Heart right ventricle (tissue), 2 donors: Measurements from ENCODE around the gene RPTOR.

DNA sequence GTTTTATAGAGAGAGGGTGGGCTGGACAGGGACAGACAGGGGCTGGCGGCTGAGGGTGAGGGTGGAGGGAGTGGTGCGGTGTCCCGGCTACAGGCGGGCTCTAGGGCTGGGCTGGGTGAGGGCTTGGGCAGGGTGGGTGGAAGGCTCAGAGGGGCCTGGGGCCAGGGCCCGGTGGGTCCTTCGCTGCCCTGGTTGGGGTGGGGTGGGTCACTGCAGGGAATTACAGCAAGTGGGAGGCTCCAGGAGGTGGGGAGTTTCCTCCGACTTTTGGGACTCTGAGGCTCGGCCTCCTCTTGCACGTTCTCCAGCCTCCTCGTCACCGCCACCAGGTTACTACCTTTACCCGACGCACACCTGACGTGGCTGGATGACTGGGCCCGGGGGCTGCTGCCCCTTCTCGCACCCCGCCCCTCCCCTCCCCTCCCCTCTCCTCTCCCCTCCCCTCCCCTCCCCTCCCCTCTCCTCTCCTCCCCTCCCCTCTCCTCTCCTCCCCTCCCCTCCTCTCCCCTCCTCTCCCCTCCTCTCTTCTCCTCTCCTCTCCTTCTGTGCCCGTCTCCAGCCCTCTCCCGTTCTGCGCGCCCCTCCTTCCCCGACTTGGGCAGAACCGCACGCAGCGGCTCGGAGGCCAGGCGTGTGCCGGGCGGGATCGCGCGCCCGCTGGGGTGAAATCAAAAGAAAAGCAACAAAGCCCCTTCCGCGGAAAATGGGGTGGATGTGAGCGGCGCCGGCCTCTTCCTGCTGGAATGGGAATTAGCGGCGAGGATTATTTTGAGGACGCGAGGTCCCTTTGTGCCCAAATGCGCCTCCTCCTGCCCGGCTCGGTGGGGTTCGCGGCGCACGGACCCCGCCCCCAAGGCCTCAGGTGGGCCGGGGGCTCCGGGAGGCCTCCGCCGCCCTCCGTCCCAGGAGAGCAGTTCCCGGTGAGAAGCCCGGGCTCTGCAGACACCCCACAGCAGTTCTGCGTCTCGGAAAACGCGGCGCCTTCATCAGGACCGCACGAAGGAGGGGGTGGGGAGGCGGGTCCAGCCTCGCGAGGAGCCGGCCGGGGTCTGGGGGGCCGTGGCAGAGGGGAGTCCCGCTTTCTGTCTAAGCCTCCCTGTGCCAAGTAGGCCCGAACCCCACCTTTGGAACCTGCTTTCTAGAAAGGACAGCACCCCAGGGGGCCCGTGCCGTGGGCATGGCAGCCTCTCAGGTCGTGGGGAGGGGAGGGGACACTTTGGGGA, 90.7 kb upstream of the CBX4 start:
- PRO-cap, 2 experiments: no peak in any of the 2 experiments

DNA sequence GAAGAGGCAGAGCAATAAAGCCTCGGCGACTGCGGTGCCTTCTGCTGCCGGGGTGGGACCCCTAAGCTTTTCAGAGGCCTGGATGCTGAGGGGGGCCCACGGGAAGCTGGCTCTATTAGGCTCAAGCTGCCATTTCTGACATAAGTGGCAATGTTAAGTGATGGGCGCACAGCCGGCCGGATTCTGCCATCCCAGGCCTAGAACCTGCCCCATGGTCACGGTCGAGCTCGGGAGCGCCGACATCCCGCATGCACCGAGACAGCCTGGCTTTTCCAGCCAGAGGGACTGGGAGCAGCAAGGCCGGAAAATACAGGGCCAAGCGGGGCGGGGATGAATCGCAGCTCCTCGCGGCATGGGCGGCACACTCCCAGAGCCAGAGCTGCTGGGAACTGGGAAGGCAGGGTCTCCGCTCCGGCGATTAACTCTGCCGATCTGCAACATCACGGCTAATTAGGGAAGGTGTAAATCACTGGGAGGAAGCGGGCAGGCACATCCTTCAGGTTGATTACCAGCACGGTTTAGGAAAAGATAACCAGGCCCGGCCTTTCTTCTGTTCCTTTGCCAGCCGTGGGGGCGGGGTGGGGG, 57.7 kb downstream of the TBC1D16 start:
- PRO-cap, 2 experiments: no peak in any of the 2 experiments

DNA sequence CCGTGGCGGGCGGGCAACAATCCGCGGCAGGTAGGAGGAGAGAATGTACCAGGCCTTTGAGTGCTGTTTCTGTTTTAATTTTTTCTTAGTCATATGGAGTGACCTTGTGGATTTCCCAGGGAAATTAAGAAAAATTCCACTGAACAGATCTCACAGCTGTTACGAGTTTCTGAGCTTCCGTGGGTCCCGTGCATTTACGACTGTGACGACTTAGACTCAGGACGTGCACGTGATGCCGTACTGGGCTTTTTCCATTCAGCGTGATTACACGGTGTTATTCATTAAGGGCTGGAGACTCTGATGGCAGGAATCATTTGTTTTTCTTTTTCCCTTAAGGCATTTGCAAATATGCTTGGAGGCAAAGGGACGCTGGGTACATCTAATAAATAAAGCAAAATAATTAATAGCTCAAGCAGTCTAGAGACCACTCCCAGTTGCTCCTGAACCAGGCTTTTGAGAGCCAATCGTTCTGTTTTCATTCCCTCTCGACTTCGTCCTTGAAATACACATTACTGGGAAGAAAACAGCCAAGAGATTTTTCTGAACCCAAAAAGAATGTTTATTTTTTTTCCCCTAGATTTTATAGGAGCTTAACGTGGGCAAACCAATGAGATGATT, 57.1 kb downstream of the TBC1D16 start:
- PRO-cap, 2 experiments: no peak in any of the 2 experiments

DNA sequence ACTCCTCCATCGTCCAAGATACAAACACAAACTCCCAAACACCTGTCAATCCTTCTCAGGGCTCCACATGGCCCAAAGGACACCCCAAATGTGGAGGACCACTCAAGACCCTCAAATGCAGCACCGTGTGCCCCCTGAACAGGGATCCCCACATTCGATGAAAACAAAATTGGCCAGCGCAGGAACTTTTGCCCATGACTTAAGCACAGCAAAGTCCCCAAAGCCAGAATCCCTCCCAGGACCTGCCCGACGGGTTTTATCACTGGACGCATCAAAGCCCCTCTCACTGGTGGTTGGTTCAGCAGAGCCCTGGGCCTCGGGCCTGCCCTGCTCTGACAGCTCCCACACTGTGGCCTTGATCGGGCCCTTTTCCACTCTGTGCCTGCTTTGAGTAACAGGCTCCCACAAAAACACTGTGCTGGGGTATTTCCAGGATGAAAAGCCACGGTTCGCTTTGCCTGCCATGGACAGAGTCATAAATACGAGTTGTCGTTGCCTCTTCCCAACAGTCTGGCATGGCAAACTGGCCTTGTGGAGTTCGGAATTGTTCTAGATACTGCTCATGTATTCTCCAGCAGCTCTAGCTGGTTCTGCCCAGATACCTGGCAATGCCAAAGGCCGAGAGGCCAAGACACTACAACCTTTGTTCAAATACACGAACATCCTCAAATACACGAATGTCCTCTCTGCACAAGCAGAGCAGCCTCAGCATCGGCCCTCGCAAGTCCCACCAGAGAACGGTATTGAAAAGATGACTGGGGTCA, 46.4 kb downstream of the TBC1D16 start:
- PRO-cap, 2 experiments: peak in 1 of 2 experiments; most common plus-strand start position 603 of the sequence (in 1)

GRCh38 chr17:80010247-80010832, 25.3 kb downstream of the TBC1D16 start:
- PRO-cap, 2 experiments: no peak in any of the 2 experiments

- PRO-cap, 2 experiments: no peak in any of the 2 experiments
Measured at GRCh38 chr17:80027972-80028377, 7.7 kb downstream of the TBC1D16 start.

- PRO-cap, 2 experiments: no peak in any of the 2 experiments
Measured at GRCh38 chr17:80030591-80031401, 4.9 kb downstream of the TBC1D16 start.

- PRO-cap, 2 experiments: no peak in any of the 2 experiments
Measured at GRCh38 chr17:80265110-80265881, 4.6 kb downstream of the RNF213 start.

DNA sequence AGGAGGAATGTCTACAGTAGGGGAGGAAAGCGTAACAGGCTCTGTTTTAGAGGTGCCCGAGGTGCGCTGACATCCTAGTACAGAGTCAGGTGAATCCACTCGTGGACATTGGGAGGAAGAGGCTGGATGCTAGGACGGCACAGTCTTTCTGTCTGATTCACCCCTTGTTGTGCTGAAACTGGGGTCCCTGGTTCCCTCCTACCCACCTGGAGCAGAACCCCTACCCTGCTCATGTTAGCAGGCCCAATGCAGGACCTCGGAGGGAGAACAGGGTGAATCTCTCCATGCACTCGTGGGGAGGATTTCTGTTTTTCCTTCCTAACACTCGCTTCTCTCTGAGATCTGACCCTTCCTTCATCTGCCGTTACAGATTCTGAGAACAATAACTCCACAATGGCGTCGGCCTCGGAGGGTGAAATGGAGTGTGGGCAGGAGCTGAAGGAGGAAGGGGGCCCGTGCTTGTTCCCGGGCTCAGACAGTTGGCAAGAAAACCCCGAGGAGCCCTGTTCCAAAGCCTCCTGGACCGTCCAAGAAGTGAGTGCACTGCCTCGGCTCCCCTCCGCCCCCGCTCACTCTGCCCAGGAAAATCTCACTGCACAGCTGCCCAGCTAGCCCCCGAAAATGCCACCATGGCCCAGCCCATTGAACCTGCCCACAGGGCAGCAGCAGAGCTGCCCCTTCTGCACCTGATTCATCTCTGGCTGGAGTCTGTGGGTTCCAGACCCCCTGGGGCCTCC, 12.4 kb downstream of the RNF213 start:
- PRO-cap, 2 experiments: no peak in any of the 2 experiments

- PRO-cap, 2 experiments: peak in 2 of 2 experiments; most common plus-strand start chr17:80454880 (in 1); most common minus-strand start chr17:80454729 (in 2)
Measured at GRCh38 chr17:80454286-80455206, 21.9 kb downstream of the NPTX1 start.

- PRO-cap, 2 experiments: no peak in any of the 2 experiments
Measured at GRCh38 chr17:80477008-80477431, 613 bp upstream of the NPTX1 start.

GRCh38 chr17:80544498-80545157, at the start of gene RPTOR:
Gene RPTOR, plus strand, starts transcription at chr17:80544838.
- PRO-cap, 2 experiments: peak in 2 of 2 experiments; most common plus-strand start chr17:80544829 (in 2); most common minus-strand start chr17:80544773 (in 1)

- PRO-cap, 2 experiments: no peak in any of the 2 experiments
Measured at GRCh38 chr17:80600390-80600581, 55.6 kb downstream of the RPTOR start.

DNA sequence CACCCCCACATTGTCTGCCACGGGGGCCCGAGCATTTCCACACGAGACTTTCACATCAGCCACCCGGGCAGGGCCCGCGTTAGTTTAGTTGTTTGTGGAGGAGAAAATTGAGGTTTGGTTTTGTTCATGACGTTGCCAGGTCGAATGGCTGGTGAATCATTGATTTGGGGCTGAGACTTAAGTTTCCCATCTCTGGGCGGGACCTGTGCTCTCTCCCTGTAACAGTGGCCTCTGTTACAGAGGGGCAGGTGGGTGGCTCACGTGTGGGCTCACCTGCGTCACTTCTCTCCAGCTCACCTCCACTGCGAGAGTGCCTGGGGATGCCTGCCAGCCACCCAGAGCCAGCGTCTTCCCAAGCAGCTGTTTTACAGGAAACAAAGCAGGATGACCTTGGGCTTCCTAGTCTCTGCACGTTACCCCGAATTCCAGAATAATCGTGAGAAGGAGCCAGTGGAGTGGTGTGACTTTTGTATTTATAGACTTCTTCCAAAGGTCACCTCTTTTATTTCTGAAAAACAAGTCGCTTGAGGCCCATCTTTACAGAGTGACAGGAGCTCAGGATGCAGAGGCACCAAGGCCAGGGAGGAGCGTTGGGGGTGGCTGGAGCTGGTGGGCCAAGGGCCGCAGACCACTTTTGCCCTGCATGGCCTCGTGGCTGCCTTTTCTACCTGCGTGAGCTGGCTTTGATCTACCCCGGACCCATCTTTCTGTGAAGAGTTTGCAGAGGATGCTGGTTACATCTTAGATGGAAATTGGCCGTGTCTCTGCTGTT, 150.8 kb downstream of the RPTOR start:
- PRO-cap, 2 experiments: no peak in any of the 2 experiments

DNA sequence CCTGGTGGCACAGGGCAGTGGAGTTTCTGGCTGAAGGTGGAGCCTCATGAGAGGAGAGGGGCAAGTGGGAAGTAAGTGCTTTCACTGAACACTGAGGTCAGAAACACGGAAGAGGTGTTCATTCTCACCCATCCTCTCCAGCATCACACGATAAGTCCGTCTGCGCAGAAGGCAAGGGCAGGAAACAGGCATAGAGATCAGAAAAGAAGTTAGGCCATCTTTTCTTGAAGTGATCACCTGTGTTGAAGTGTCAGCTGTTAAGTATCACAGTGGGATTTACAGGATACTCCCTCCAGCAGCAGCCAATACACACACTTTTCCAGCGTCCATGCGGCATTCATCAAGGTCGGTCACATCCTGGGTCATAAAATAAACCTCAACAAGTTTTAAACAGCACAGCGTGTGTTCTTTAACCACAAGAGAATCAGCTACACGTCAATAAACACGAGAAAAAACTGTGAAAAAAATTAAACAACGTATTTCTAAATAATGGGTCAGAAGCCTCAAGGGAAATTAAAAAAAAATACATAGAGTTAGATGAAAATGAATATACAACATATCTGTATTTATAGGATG, 194.7 kb downstream of the RPTOR start:
- PRO-cap, 2 experiments: no peak in any of the 2 experiments

DNA sequence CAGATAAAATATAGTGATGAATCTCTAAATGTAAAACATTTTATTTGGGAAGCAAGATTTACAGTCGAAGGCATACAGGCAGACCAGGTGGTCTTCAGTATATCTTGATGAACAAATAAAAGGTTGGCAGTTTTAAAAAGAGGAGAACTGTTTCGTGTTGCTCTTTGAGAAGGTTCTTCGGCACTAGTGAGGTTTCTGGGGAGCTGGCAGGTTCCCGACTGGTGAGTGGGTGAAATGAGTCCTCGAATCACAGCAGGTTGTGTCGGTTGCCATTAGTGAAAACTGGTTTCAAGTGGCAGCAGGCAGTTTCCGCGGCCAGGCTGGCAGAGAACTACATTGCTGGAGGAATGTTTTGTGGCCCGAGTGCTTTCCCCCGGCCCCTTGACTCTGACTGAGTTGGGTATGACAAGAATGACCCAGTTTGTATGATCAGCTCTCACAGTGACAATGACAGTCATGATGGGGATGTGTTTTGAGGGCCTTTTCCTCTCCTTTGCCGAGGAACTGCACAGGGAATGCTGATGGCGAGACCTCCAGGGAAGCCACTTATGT, 206.3 kb upstream of the CHMP6 start:
- PRO-cap, 2 experiments: no peak in any of the 2 experiments

- PRO-cap, 2 experiments: no peak in any of the 2 experiments
Measured at GRCh38 chr17:80876846-80877629, 114.6 kb upstream of the CHMP6 start.

- PRO-cap, 2 experiments: no peak in any of the 2 experiments
Measured at GRCh38 chr17:80892541-80893358, 98.9 kb upstream of the CHMP6 start.

DNA sequence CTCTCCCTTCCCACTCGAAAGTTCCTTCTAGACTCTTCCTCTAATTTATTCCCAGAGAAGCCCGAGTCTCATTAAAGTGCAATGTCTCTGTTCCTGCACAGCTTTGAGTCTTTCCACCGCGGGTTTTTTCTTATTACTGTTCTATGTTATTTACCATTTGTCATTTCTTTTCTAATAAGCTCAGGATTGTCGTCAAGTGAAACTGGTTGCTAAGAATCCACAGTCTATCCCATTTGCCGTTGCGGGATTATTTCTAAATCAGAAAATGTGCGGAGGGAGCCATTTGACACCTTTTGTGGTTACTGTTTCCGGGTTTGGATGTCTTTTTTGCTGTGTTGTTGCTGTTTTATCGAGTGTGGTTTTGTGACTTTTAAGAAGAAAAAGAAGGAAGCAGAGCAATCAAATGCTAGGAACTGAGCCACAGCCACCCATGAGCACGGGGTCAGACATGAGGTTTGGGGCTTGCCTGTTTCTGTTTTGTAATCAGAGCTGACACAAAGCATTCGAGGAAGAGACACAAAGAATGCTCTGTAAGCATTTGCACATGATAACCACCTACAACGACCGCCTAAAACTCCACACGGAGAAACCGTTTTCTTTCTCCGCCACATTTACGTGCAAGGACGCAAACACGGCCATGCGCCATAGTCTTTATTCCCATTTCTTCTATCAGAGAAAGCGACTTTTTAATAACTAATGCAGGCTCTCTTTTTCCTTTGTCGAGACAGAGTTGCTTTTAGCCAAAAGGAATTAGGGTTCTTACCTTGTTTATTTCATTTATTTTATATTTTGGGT, 53.1 kb upstream of the CHMP6 start:
- PRO-cap, 2 experiments: no peak in any of the 2 experiments

- PRO-cap, 2 experiments: peak in 1 of 2 experiments; most common plus-strand start chr17:80959925 (in 1)
Measured at GRCh38 chr17:80959235-80960182, 32.1 kb upstream of the CHMP6 start.